ENCODE measurements around a stretch of chr7.

- RRBS = no CpG with 5 or more reads among the region's 9 CpGs
These were observed 16.4 kb upstream of the CHN2 start for GRCh38 chr7:29178061-29178685.

GRCh38 chr7:29209330-29210479, 15.1 kb downstream of the CHN2 start:
- RRBS = no CpG with 5 or more reads among the region's 9 CpGs

DNA sequence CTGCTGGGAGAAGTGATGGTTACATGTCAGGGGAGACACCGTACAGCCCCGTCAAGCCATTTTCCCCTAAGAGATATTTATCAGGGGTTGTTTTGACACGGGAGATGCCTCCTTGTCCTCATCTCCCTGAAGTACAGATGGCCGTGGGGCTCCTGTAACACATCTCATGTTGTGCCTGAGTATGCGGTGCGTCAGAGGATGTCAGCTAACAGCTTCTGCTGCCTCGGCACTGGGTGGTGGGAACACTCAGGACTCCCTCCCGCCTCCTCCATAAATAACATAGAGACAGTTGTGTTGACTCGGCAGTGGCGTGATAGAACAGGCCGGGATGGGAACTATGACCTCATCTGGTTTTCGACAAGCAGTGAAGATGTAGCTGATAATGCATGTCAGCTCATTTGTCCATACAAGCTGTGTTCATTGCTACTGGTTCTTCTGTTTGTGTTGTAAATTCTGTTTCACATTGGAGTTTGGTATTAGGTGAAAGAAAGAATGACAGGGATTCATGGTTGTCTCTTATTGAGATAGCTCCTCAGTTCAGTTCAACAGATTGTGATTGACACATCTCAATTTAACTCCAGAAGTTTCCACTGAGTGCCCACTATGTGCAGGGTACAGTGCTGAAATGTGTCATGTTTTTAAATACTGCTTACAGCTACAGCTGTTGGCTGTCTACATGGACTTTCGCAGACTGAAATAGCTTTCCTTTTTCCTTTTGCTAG, 87.3 kb downstream of the CHN2 start:
- RRBS = no CpG with 5 or more reads among the region's 13 CpGs

DNA sequence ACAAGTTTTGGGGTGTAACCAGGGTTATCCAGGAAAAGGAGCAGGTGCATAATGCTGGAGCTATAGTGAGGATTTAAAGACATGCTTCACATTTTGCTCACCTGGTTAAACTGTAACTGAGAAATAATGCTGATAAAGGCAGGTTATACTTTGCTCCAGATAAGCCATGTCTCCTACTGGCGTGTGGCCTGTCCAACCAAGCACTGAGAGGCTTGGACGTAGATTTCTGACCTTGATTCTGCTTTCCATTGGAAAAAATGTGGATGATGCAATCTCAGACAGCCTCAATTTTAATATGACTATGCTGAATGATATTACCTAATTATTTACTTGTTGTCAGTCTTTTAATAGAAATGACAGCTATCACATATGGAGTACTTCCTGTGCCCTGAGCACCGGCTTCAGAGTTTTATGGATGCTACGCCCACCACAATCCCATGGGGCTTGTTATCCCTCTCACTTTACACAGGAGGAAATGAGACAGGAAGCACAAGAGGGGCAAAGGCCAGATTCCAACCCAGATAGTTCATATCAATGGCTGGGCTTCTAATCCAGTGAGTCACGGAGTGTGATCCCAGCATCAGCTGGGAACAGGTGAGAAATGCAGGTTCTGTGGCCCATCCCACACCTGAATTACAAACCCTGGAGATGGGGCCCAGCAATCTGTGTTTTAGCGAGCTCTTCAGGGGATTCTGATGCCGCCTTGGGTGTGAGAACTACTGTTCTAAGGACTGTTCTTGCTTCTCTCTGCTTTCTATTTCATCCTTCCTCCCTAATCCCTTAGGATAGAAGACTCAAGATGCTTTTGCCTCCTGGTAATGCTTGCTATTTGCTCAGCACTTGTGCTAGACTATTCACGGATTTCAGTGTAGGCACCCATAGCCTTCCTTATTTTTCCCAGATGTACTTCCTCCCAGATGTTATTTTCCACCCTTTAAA, 181.6 kb downstream of the CHN2 start:
- RRBS = no CpG with 5 or more reads among the region's 8 CpGs

DNA sequence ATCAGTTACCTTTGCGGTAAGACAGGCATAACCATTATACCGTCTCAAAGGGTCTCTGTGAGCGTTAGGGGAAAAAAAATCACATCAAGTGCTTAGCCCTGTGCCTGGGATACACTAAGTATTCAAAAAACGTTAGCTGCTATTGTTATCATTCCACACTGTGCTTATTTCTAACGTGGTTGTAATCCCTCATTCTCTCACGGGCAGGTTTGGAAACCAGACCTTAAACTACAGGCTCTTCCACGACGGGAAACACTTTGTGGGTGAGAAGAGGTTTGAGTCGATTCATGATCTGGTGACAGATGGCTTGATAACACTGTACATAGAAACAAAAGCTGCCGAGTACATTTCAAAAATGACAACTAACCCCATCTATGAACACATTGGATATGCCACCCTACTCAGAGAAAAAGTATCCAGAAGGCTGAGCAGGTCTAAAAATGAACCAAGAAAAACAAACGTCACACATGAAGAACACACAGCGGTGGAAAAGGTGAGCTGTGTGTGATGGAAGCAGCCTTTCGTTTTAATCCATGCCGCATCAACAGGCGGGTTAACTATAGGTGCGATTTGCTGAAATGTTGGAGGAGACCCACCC, 163.2 kb upstream of the PRR15 start:
- RRBS = no CpG with 5 or more reads among the region's 16 CpGs

GRCh38 chr7:29488170-29488509, 75.5 kb upstream of the PRR15 start:
- RRBS = no CpG with 5 or more reads among the region's 2 CpGs

DNA sequence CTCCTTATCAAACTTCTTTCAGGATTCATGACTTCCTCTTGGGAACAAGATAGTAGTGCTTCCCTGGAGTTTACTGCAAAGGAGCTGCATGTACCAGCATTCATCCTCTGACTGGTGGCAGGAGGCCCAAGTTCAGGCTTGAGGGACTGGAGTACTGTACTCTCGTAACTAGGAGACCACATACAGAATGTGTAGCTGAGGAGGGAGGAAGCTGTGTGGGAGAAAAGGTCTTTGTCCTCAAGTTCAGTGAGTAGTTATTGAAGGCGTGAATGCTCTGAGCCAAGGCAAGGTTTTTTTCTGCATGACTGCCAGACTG, 12.9 kb downstream of the SCRN1 start:
- RRBS = no CpG with 5 or more reads among the region's 2 CpGs

GRCh38 chr7:30027090-30028118, 808 bp upstream of the PLEKHA8 start:
- RRBS = no CpG with 5 or more reads among the region's 19 CpGs

DNA sequence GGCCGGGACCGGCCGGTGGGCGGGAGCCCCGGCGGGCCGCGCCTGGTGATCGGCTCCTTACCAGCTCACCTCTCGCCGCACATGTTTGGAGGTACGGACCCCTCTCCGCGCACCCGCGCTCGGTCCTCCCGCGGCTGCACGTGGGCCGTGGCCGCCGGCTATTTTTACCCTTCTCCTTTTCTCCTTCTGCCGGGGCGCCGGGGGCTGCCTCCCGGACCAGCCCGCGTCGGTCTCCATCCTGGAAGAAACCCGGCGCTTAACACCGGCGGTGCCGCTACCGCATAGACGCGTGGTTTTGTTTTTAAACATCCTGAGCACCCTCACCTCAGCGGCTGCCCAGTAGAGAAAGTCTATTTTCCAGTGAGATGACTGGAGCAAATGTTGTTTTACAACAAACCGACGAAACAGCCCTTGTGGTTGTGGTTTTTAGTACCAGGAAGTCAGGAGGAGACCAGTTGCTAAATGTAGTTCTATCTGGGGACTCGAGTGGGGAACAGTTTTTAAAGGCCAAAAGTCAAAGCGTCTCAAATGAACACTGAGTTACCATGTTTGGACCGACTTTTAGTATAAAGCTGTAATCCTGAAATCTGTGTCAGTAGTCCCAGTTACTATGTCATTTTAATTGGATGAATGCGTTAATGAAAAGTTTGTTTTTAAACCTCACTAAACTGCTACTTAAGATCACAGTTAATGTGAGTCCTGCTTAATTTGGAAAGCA, 1.5 kb downstream of the ZNRF2 start:
- RRBS = 12% methylated on average over 5 of the region's 45 CpGs

DNA sequence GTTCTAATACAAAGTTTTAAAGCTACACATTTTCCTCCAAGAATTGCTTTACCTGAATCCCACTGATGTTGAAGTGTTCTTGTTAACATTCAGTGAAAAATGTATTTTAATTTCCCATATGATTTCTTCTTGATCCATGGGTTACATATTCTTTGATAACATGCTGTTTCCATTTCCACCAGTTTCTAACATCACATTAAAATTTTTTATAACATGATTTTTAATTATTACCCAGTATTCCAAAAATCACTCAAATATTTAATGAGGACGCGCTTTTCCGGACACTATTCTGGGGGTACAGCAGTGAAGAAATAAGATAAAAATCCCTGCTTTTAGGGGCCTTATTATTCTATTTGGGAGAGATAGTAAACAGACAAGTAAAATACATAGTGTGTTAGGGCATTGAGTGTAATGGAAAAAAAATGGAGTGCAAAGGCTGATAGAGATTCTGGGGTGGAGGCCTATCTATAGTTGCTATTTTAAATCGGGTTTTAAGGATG, 7.8 kb downstream of the ZNRF2 start:
- RRBS = no CpG with 5 or more reads among the region's 4 CpGs

DNA sequence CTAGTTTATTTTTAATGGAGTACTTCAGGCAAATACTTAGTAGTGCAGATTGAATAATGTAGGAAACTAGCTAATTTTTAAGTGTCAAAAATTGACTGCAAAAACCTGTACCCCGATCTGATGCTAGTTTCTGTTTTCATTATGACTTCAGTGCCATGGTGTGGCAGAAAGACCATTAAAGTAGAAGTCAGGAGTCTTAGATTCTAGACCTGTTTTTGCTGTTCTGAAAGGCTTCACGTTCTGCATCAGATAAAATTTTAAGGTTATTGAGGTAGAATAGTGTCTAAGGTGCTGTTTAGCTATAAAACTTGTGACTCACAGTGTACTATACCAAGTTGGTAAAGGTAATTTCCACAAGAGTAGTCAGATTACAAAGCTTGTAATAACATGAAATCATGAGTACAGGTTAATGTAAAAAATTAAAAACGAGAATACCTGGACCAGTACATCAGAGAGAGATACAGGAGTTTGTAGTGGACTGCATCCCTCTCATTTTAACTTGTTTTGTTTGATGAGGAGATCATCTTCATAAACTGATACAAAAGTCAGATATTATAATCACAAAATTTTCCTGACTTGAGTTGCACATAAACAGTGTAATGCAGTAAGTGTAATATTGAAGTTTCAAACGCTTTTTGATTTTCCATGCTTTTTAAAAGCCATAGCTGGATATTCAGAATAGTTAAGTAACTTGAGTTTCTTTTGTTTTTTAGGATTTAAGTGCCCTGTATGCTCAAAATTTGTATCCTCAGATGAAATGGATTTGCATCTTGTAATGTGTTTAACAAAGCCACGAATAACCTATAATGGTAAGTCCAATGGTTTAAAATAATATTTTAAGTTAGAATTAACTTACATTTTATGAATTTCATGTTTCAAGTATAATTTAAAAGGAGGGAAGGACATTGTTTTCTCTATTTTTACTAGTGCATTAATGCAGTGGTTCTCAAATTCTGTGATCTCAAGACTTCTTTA, 38.8 kb downstream of the ZNRF2 start:
- RRBS = no CpG with 5 or more reads among the region's 5 CpGs

DNA sequence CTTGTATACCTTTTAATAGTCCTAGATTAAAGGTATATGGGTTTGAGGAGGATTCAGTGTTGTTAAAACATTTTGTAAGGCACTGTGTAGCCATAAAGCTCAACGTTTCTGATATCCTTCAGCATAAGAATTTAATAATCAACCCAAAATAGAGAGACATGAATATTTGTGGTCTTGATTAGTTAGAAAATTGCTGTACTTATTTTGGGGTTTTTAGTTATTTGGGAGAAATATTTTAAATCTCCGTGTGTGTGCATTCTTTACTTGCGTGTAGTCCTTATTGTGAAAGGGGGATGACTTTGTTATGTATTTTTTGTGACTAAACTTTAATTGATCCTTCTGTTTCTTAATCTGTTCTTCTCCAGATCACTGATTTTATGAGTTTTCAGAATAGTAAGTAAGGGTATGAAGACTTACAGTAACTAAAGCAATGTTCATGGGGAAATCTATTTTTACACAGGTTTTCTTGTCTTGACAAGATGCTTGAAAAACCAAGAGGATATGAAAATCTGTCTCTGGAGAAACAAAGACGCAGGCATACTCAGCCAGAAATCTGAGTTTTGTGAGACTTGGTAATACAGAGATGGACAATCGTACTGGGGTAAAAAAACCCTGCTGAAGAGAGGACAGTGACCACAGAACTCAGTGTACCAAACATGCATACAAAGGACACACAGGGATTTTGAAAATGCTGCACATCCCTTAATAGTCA, 81.3 kb downstream of the ZNRF2 start:
- RRBS = no CpG with 5 or more reads among the region's 5 CpGs

- RRBS = 23% methylated on average over 1 of the region's 26 CpGs
These were observed 718 bp downstream of the GARS1 start for GRCh38 chr7:30595189-30596003.

GRCh38 chr7:30602864-30603741, 8.4 kb downstream of the GARS1 start:
- RRBS = no CpG with 5 or more reads among the region's 5 CpGs

DNA sequence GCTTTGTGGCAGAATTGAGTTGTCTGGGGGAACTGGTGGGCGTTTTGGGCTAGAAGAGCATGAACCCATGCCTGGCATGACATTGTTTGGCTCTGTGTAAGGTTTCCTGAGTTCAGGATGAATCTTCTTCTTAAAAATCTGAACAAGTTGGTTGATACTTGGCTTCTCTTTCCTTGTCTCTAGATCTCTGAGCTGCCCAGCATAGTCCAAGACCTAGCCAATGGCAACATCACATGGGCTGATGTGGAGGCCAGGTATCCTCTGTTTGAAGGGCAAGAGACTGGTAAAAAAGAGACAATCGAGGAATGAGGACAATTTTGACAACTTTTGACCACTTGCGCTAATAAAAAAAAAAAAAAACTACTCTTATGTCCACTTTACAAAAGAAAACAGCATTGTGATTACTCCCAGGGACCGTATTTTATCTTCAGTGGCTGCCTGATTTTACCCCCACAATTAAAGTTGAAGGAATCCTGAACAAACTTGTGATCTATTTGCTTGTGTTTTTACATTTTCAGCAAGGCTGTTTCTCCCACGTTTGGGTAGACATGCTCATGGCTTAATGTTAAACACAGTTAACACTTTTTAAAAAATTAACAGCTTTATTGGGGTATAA, 39.0 kb downstream of the GARS1 start:
- RRBS = no CpG with 5 or more reads among the region's 5 CpGs

GRCh38 chr7:30814521-30815599, 43.6 kb downstream of the MINDY4 start:
- RRBS = no CpG with 5 or more reads among the region's 7 CpGs

- RRBS = no CpG with 5 or more reads among the region's 15 CpGs
These were observed 3.8 kb upstream of the AQP1 start for GRCh38 chr7:30907597-30908435.

DNA sequence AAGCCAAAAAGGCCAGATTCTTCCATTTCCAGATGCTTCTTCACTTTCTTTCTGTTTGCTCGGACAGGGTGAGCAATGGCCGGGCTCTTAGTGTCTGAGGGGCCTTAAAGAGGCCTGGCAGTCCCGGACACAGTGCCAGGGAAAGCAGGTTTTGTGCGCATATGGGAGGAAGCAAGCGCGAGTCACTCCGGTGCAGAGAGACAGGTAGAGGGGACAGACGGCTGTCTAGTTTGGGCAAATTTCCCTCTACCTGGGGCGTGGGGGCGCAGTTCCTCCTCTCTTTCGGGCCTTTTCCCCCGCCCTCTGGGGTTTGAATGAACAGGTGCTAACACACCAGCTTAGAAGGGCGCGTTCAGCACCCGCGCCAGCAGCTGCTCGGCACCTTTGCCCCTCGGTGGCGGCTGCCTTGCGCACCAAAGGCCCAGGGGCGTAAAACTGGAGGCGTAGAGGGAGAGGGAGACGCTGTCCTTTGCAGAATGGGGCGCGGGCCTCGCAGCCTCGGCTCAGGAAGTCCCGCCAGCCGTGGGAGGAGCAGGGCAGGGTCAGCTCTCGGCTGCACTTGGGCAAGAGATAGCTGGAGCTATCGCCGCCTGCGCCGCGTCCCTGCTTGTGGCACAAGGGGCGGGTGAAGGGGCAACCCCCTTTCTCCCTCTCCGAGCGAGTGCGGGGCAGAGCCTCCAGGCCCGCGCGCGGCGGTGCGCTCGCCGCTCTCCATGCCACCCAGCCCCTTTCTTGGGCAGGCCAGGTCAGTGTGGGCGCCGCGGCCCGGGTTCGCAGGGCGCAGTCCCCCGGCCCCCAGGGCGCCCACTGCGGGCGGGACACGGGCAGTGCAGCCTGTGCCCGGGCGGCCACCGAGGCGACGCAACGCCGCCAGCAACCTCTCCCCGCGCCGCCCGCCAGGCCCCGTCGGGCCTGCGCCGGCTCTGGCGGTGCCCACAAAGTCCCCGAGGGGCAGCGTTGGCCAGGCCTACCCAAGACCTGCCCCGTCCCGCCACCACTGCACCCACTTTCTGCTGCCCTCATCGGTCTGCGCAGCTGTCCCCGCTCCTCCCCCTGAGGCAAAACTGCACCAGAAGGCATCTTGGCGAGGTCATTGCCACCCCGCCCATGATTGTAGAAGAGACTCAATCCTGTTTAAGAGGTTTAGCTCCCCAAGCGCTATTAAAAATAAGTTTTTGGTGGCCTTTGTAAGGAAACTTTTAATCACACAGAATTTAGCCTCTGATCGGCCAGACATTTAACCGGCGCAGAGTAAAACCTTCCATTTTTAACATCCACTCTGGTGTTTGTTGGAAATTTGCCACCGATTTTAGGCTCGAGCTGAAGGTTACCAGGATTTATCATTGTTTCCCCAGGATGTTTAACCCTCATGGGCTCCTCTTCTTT, 4.1 kb downstream of the NEUROD6 start:
- RRBS = 26% methylated on average over 25 of the region's 89 CpGs

- RRBS = no CpG with 5 or more reads among the region's 1 CpG
These were observed 26.5 kb downstream of the AVL9 start for GRCh38 chr7:32521721-32522236.

All from GM06990 (cell line).